Peyer's patch (tissue), 4 donors: ENCODE results near the genes PNLIPRP1, ENO4 and SLC18A2.

DNA sequence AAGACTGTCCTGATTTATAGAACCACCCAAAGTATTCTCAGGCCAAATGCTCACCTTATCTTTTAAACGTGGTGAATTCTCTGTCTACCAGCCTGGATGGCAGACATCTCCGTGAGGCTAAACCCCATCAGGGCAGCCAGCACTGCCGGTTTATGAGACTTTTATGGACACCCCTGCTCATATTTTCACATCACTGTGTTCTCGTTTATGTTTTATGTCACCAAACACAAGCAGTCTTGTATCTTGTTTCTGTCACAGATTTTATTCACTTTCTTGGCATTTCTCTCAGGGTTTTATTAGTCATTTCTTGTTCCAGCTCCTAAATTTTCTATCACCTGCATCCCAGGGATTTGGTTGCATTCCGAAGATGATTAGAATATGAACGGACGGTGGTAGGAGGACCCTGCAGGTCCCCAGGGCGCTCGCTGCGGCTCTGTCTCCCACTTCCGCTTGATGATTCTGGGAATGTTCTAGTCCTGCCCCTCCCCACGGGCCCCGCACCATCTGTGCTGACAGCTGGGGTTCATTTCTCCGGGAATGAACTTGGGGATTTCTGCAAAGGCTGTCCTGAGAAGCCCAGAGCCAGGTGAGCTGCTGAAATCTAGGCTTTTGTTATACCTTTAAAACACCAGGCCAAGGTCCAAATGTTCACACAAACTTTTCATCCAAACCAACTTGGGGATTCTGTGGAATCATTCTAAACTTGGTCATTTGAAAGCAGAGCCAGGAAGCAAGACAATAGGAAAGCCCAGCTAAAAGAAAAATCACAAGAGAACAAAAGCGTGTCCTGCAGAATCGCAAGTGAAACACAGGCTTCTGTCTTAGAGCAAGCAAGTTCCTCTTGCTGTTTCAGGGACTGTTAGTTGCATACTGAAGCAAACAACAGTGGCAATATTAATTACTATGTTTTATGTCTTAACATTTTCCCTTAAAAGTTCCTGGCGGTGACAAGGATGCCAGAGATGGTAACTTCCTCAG, 217.5 kb downstream of the GFRA1 start:
- PRO-cap: no peak
- RAMPAGE, long total RNA, 4 experiments: no peak in any of the 4 experiments

DNA sequence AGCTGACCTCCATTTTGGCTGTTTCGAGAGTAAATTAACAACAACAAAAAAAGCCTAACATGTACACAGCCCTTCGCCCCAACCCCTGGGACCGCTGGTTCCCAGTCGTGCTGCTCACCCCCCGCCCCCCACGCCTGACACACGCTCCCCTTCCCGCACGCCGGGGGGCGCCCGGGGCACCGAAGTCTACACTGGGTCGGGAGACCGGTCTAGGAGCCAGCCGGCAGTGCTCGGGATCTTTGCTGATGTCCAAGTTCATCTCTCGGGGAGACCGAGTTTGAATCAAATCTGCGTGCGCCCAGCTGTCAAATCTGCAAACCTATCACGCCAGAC, 1.0 kb upstream of the GFRA1 start:
- PRO-cap: no peak
- RAMPAGE, long total RNA, 4 experiments: no peak in any of the 4 experiments

DNA sequence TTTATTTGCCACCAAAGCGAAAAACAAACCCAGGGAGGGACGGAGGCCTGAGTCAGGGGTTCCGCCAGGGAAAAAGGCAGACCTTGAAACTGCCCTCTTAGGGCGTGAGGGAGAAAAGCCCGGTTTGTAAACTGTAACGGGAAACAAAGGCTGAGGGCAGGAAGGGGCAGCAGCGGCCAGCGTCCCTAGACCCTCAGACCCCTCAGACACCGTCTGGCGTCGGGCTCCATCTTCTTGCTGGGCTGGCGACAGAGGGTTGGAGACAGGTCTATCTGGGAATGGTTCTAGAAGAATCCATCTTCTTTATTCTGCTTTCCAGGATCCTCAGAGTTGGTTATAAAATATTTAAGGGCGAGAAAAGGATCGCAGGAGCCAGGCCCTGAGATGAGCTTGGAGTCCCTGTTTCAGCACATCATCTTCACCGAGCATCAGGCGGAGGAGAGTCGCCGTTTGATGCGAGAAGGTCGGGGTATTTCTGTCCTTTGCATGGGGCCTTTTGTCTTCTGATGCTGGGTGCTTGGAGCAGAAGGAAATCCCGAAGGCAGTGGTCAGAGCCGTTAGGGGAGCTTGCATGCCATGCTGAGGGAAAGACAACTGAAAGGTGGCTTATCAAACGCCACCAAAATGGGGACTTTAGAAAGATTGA, 503 bp downstream of the CCDC172 start:
- PRO-cap: no peak
- RAMPAGE, long total RNA, 4 experiments: no peak in any of the 4 experiments

DNA sequence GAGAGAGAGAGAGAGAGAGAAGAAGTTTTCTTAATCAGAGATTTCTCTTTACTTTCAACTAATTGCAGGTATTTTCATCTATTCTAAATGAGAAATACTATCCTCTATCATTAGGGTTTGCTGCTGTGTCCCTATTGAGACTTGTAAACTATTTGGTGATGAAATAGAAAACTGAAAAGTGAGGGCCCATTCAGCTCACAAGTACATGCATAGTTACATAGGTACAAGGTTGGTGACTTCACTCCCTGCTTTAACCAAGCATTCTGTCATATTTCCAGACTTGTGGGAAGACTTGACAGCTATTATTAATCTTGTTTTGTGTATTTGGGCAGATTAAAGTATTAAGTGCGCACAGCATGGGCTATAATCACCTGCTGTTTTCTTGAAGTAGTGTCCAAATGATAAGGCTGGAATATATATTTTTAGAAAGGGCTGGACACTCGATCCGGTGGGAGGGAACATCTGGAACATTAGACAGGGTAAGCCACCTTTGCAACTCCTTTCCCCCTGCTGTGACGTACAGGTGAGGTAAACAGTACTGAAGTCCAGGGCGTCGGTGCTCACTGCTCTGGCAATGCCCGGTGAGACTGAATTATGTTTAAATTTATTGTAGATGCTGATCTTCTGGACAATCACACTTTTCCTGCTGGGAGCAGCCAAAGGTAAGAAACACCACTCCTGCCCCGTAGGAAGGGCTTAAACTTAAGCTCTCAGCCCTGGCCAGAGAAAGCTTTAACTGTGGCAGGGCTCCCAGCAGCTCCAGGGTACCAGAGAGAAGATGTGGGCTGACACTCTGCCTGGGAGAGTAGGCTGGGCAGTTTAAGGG, at the start of gene PNLIPRP1:
PNLIPRP1 (plus strand) TSS at position 443 of the 826 bp plus-strand sequence.
- PRO-cap: no peak
- RAMPAGE, long total RNA, 4 experiments: no peak in any of the 4 experiments

GRCh38 chr10:116849343-116850066, at the start of gene ENO4:
Gene ENO4 (plus strand): TSS chr10:116849499.
- PRO-cap: bidirectional peak, plus-strand start at chr10:116849567, minus-strand start at chr10:116849418; bidirectional peak, plus-strand start at chr10:116849822, minus-strand start at chr10:116849720
- RAMPAGE, long total RNA, 4 experiments: start-site peak on the minus strand in 3 of 4 experiments, at chr10:116849649-116849786 at its widest, 24 to 35 reads per replicate

GRCh38 chr10:116947498-116948201, 57.3 kb downstream of the SHTN1 start:
- PRO-cap: no peak
- RAMPAGE, long total RNA, 4 experiments: no peak in any of the 4 experiments

DNA sequence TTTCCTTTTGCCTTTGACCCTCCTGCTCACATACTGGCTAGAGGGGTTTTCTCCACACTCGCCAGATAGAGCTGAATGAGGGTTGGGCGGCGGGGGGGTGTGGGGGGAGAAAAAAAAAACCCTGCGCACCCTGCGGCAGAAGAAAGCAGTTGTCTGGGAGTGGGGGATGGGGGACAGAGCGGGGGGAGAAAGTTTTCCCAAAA, 575 bp upstream of the VAX1 start:
- PRO-cap: no peak
- RAMPAGE, long total RNA, 4 experiments: no peak in any of the 4 experiments

GRCh38 chr10:117162733-117163573, 24.9 kb upstream of the VAX1 start:
- PRO-cap: no peak
- RAMPAGE, long total RNA, 4 experiments: no peak in any of the 4 experiments

DNA sequence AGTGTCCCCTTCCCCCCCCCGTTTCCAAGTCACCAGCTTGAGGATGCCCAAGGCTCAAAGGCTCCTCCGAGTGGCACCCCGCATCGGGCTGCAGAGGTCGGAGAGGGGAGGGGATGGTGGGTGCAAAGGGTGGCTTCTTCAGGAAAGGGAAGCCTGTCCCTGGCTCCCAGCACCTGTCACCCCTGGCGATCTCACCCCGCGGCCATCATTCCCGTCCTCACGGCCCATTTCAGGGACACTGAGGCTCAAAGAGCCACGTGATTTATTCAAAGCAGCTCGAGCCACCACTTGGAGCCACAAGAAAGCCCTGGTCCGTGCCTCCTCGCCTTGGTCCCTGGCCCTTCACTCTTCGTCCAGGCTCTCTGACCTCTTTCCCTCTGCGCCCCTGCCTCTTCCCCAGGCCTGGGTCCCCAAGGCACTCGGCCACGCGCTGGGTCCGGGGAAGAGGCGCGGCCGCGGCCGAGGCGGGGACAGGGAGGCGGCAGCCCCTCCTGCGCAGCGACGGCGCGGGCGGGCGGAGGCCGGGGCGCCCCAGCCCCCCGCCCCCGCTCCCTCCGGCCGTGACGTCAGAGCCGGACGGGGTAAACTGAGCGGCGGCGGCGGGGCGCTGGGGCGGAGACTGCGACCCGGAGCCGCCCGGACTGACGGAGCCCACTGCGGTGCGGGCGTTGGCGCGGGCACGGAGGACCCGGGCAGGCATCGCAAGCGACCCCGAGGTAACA, at the start of gene SLC18A2:
SLC18A2 (plus strand) TSS at position 610 of the 722 bp plus-strand sequence.
- PRO-cap: unidirectional peak, plus-strand start at position 615 of the sequence
- RAMPAGE, long total RNA, 4 experiments: start-site peak on the plus strand in 2 of 4 experiments, centred at positions 613 to 632 of the sequence, 8 reads per replicate

DNA sequence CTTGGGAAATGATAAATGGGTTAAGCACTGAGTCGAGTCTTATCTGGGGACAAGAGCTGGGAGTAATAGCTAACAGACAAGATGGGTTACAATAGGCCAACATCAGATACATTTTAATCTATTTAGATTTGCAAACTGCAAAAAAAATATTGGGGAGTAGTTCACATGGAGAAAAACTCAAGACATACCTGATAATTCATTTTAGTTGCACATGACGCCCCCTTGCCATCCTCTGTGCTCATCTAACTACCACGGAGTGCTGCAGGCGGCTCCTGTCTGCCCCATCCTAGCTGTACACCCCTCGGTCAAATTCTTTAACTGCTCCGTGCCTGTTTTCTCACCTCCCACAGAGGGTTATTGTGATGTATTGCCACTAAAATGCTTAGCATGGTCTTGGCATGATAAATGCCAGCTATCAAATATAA, 34.4 kb downstream of the SLC18A2 start:
- PRO-cap: no peak
- RAMPAGE, long total RNA, 4 experiments: no peak in any of the 4 experiments

DNA sequence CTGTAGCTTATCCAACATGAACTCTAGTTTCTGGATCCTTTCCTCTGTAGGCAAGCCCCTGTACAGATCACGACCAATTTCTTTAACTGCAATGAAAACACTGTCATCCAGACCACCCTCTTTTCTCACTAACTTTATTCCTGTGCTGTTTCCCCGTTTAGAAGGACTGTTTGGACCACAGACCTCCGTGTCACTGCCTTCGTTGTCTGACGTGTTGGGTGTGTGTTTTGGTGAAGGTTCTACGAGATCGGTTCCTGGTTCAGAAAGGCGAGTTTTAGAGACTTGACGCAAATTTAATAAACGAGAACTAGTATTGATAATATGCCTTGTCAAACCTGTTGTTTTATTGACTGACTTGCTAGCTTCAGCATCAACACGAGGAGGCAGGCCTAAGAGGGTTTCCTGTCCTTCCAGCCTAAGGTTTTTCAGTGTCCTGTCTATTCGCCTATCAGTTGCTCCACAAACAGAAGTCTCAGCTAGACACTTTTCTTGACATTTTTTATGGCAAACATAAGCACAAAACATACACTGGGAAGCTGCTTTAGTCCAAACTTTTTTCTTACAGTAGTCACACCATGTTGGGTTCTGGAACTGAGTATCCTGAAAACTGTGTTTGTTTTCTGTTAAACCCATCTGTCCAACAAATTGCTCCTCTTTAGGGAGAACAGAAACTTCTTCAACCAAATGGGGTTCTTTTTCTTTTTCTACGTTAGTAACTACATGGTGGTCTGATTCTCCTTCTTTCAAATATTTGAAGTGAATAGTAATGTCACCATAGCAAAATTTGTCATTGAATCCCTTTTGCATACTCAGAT, 42.9 kb downstream of the SLC18A2 start:
- PRO-cap: no peak
- RAMPAGE, long total RNA, 4 experiments: no peak in any of the 4 experiments

DNA sequence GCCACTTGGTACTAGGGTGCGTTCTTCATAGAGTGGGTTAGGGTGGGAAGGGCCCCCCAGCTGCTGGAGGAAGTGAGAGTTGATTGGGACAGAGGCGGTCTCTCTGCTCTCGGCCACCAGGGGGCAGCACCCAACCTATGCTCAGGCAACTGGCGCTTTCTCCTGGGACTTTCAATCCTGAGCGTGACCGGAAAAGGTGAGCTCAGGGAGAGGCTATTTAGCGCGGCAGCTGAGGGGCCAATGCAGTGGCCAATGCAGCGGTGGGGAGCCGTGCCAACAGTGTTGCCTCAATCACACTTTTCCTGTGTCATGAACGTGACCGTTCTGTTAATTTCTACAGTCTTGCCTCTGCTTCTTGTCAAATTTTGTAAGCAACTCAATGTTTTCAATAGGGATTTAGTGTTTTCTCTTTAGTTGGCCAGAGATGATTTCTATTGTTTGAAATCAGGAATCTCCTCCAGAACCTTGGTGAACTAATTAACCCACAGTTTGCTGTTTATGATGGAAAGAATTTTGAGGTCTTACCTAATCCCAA, 67.8 kb upstream of the PDZD8 start:
- PRO-cap: no peak
- RAMPAGE, long total RNA, 4 experiments: no peak in any of the 4 experiments

- PRO-cap: no peak
- RAMPAGE, long total RNA, 4 experiments: no peak in any of the 4 experiments
These were observed 5.9 kb upstream of the EMX2 start for GRCh38 chr10:117536336-117537368.

GRCh38 chr10:117549805-117550393, 7.4 kb downstream of the EMX2 start:
- PRO-cap: no peak
- RAMPAGE, long total RNA, 4 experiments: no peak in any of the 4 experiments

GRCh38 chr10:117554200-117554710, 11.7 kb downstream of the EMX2 start:
- PRO-cap: no peak
- RAMPAGE, long total RNA, 4 experiments: no peak in any of the 4 experiments

GRCh38 chr10:117901190-117901587, 145.6 kb downstream of the RAB11FIP2 start:
- PRO-cap: no peak
- RAMPAGE, long total RNA, 4 experiments: no peak in any of the 4 experiments

GRCh38 chr10:118024495-118025142, 22.1 kb downstream of the RAB11FIP2 start:
- PRO-cap: no peak
- RAMPAGE, long total RNA, 4 experiments: no peak in any of the 4 experiments

DNA sequence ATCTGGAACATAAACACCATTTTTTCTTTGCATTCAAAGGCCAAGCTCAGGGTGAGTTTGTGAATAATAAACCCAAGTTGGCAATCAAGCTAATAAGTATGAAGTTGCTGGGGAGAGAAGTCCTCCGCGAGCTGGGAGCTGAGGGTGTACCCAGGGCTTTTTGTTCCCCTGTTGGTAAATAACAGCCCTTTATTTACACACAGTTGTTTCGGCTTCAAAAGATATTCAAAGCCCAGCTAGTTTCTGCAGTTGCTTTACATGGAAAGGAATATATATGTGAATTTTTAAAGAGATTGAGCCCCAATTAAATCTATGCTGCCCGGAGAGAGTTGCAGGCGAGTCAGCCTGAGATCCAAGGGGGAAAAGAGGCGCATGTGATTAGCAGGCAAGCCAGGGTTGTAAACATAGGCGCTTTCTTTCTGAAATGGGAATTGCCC, 70.3 kb downstream of the FAM204A start:
- PRO-cap: no peak
- RAMPAGE, long total RNA, 4 experiments: no peak in any of the 4 experiments

- PRO-cap: no peak
- RAMPAGE, long total RNA, 4 experiments: no peak in any of the 4 experiments
These were observed 43.9 kb downstream of the FAM204A start for GRCh38 chr10:118298190-118298618.

GRCh38 chr10:118966649-118967169, 62.8 kb upstream of the NANOS1 start:
- PRO-cap: no peak
- RAMPAGE, long total RNA, 4 experiments: no peak in any of the 4 experiments